ENCODE results near the gene CHTOP.

GRCh38 chr1:153617068-153617497 lies 958 bp upstream of the S100A14 start:
- PRO-cap = no peak

DNA sequence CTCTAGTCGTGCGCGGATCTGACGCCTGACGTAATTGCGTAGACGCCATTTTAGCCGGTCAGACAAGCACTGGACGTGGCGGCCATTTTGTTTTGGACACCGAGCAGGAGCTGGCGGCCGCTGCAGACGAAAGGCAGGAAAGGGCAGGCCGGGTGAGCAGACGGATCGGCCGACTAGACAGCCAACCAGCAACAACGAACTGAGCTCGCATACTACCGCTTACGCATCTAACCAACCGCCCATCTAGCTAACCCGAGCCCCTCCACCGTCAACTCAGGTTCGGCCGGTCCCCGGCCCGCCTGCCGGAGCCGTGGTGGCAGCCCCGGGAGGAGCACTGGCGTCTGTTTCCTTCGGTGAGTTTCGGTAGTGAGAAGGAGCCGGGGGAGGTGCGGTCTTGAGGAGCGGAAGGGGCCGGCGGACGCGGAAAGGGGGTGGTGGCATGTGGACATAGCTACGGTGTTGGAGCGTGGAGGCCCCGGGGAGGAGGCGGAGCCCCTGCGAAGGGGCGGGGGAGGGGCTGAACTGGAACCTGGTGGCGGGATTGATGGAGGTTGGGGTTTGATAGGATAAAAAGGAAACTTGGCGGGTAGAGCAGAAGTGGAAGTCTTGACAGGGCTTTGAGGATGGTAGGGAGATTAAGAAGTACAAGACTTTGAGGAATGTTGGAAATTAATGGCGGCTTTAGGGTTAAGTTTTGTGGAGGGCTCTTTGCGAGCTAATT lies at the start of gene CHTOP:
TSS of gene CHTOP (plus strand) at position 76 of the 721 bp plus-strand sequence.
- PRO-cap = bidirectional peak, plus-strand start at position 90 of the sequence, minus-strand start outside the sequence; bidirectional peak, plus-strand start at position 459 of the sequence, minus-strand start at position 368 of the sequence

DNA sequence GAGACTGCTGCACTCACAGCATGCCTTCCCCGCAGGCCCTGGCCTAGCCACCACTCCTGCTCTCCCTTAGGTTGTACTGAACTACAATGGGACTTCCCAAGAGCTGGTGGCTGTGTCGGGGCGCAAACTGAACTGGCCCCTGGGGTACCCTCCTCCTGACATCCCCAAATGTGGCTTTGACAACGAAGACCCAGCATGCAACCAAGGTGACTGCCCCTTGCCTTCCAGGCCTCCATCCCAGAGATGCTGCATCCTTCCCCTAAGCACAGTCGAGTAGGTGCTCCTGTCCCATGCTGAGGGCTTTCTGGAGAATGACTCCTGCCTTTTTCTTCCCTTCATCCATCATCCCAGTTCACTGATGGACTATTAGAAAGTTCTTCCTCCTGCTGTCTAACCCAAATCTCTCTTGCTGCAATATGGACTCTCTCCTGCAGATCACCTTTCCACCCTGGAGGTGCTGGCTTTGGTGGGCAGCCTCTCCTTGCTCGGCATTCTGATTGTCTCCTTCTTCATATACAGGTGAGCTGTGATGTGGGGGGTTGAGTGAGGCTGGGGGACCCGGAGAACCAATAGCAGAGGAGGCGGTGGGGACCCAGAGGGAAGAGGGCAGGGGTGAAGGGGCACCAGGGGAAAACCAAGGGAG lies 4.9 kb downstream of the NPR1 start:
- PRO-cap = no peak

DNA sequence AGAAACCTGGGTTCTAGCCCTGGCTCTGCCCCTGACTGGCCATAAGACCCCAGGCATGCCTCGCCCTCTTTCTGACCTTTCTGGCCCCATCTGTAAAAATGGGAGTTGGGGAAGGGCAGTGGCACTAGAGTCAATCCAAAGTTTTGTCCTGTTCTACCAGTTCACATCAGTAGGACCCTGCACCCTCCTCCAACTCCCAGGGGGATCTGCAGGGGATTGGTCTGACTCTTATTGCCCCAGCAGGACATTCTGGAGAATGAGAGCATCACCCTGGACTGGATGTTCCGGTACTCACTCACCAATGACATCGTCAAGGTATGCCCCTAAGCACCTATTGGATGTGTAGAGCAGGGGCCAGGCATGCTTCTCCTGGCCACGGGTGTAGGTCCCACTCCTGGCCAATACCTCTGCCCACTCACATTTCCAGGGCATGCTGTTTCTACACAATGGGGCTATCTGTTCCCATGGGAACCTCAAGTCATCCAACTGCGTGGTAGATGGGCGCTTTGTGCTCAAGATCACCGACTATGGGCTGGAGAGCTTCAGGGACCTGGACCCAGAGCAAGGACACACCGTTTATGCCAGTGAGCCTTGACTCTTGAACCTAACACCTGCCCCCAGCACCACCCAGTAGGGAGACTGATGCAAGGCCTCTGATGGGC lies 8.4 kb downstream of the NPR1 start:
- PRO-cap = no peak

GRCh38 chr1:153693325-153693889 lies 14.9 kb downstream of the NPR1 start:
- PRO-cap = no peak

- PRO-cap = no peak
These were observed 4.0 kb upstream of the SLC27A3 start for GRCh38 chr1:153771140-153771595.

DNA sequence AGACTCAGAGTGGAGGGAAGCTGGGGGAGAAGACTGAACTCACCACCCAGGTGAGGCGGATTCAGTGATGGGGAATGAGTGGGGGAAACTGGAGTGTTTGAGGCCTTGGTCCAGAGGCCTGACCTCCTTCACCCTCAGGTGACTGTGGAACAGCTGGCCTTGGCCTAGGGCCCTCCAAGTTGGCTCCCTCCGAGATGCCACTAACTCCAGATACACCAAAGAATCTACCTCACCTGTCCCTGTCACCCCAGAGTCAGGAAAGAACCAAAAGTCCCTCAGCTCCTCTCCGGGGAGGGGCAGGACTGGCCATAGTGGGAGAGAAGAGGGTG lies 27.3 kb downstream of the SLC27A3 start:
- PRO-cap = no peak

DNA sequence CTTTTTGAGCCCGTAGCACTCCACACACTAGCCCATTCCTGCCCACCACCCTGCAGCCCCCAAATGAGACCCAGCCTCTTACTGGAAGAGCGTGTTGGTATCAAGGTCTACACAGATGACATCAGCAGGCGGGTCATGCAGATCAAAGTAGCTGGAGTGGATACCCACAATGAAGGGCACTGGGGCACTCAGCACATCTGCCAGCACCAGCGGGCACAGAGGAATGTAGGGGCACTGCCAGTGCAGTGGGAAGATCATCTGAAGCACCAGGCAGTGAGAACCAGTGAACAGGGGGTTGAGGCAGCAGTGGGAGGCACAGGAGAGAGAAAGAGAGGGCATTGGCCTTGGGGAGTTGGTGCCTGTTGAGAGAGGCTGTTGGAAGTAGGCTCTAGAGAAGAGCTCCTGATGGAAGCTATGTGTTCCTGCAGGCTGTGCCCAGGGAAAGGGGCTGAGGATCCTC lies 6.1 kb downstream of the DENND4B start:
- PRO-cap = no peak

DNA sequence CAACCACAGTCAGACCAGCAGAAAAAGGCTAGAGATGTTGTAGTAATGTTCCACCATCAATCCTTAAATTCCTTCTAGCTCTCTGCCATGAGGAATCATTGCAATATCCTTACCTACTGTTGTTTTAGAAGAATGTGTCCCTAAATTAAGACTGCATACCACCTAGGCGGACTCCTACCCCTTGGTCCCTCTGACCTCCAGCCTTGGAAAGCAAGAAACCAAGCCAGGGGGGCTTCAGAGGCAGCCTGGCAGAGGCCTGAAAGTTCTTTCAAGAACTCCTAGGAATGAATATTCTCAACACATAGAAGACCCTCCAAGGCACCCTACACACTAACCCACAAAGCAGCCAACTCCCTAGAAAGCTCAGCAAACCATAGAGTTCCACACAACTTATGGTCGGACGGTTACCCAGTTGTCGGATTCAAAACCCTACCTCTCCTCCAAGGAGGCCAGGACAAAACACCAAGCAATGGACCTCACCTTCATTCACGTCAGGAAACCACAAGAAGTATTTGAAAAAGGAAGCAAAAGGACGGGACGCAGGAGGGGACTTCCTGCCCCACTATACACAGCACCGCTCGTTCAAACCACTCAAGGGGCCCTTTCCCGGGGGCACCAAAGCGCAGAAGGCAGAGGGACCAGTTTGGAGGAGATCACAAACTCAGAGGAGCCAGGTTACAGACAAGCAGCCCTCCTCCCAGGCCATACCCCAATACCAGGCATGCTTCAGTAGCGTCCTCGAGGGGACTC lies 953 bp downstream of the CRTC2 start:
- PRO-cap = no peak

- PRO-cap = no peak
These were observed 1.2 kb upstream of the CRTC2 start for GRCh38 chr1:153959665-153960017.

DNA sequence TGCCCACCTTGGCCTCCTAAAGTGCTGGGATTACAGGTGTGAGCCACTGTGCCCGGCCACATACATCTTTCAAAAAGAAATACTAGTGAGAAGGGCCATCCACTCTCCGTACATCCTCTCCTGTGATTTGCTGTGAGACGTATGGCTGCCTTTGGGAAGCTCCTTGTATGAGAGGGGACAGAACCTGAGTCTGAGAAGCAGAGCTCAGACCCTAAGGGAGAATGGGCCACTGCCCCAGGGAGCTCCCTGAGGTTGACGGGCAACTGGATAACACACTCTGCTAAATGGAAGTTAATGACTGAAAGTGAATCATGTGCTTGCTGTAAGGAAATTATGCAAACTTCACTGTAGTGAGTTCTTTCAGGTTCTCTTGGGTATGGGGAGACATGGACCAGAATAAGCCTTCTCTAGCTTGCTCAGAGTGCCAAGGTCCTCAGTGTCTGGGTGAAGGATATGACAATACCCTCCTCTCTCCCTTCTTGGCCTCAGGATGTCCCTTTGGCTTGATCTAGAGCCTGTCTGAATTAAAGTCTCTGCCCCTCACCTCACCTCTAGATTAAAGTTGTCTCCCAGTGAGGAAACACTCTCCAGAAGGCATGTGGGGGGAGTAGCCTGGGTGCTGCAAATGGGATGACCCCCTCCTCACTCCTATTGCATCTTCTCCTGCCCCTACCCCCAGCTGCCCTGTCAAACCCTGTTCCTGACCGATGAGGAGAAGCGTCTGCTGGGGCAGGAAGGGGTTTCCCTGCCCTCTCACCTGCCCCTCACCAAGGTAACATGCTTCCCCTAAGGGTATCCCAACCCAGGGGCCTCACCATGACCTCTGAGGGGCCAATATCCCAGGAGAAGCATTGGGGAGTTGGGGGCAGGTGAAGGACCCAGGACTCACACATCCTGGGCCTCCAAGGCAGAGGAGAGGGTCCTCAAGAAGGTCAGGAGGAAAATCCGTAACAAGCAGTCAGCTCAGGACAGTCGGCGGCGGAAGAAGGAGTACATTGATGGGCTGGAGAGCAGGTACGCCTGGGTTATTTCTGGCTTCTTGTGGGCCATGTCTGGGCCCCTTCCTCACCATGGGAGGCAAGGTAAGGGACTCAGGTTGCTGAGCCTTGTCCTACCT lies 4.7 kb downstream of the CREB3L4 start:
- PRO-cap = no peak

- PRO-cap = no peak
These were observed 32.8 kb downstream of the TPM3 start for GRCh38 chr1:154158796-154159768.

DNA sequence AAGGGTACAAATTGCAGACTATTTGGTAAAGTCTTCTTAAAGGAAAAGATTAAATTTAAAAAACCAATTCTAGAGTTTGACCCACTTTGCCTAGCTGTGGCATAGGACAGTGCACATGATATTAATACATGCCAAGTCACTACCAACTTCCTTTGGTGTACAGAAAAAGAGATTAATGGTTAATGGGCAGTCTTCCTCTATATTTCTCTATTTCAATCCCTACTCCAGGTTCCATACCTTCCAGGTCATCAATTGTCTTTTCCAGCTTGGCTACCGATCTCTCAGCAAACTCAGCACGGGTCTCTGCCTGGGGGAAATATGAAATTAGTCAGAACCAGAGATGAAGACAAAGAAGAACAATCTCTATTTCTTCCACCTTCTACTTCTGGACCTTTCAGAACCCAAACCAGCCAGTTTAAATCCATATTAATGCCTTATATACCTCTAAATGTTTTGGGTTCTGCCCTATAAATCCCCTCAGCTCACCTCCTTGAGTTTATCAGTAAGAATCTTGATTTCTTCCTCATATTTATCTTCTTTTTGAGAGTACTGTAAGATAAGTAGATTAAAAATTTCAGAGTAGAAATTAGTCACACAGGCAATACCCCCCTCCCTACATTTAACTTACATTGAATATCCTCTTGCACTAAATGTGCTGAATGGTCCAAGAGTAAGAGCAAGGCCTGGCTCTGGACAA lies 21.6 kb downstream of the TPM3 start:
- PRO-cap = no peak

DNA sequence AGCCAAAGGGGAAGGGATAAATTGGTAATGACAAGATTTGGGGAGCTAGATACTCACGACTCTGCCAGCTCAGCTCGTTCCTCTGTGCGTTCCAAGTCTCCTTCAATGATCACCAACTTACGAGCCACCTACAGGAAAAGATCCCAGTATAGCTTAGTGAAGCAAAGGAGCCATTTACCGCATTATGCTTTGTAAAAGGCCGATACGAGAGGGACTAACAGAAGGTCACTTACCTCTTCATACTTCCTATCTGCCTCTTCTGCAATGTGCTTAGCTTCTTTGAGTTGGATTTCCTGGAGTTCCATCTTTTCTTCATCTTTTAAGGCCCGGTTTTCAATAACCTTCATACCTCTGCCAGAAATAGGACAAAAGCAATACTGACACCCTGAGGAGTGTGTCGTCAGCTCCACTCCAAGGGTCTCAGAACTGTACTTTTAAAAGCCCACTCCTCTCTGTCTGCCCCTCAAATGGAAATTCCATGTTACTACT lies 19.0 kb downstream of the TPM3 start:
- PRO-cap = no peak

DNA sequence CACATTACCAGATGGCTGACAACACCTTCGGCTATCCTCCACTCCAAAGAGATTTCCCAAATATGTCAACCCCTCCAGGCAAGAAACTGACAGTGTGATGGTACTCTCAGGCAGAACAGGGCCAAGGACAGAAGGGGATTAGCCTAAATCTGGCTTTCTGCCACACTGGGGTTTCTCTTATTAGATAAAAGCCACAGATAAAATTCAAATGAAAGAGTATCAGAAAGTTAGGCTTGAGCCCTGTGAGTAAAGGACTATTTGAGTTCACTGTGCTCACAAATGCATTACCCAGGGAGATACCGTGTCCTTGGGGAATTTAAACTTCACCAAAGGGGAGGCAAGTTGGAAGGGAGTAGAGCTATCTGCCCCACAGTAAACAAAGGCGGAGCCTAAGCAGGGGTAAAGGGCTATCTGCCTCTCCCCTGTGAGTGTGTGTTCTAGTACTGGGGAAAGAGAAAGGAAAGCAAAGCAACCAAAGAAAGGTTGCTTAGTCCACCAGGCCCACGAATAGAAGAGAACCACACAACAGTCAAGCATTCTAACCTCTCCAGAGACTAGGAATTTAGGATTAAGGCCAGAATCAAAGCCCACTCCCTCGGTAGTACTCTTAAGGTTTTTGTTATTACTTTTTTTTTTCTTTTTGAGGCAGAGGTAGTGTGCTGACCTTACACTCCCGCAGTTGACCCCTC lies 12.8 kb downstream of the TPM3 start:
- PRO-cap = no peak

- PRO-cap = no peak
These were observed 8.3 kb downstream of the TPM3 start for GRCh38 chr1:154183482-154184082.

GRCh38 chr1:154185815-154186640 lies 5.9 kb downstream of the TPM3 start:
- PRO-cap = no peak

DNA sequence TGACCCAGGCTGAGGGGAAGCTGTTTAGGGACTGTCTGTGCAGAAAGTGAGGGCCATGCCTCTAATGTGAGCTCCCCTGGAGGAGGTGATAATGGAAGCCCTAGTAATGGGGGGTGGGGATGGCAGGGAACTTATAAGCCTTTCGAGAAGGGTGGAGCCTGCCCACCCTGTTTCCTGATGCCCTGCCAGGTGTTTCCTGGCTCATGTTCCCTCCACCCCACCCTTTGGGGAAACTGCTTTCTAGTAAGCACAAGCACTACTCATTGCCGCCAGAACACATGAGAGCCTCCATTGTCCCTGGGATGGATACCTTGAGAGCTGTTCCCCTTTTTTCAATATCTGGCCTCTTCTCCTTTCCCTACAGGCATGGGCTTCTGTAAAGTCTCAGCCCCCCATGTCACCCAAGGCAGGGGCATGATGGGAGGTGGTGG lies 2.2 kb downstream of the ATP8B2 start:
- PRO-cap = no peak

- PRO-cap = no peak
These were observed 6.3 kb downstream of the ATP8B2 start for GRCh38 chr1:154331519-154332174.

DNA sequence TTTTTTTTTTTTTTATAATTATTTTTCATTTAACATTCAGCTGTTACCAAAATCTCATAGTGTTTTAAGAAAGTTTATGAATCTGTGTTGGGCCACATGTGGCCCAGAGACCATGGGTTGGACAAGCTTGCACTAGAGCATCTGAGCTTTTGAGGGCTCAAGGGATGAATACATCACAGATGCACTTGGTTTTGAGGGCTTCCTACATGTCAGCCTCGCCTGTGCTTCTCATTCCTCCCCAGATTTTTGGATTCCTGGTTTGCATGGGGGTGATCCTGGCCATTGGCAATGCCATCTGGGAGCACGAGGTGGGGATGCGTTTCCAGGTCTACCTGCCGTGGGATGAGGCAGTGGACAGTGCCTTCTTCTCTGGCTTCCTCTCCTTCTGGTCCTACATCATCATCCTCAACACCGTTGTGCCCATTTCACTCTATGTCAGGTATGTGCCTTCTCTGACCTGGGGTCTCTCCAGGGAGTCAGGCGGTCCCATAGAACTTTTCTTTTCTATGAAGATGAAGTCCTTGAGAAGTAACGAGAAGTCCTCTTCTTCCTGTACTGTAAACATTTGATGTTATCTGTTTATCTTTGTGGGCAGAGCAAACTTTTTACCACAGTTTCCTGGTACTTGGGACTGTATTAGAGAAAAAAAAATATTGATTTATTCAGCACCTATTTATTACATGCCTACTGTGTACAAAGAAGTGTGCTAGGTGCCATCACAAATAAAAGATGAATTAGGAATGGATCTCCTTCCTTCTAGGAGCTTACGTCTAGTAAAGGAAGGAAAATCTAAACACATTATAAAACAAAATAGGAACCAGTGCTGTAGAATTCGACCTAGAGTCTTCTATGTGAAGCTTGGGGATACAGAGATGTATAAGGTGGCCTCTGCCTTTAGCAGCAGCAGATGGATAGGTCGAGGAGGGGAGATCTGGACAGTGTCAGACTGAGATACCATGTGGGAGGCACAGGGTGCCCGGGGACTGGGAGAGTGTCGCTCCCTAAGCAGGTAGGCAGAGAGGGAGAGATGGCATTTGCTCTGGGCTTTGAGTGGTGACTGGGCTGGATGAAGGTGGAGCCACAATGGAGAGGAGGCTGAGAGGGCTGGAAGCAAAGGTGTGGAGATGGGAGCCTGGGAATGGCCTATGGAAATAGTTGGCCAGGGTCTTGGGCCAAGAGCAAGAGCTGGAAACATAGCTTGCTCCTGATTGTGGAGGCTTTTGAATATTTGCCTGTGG lies 12.2 kb downstream of the ATP8B2 start:
- PRO-cap = no peak

Data from ascending aorta (tissue), 1 donor.